ENCODE measurements around the genes UGT1A1 and SPP2.

- PRO-cap, 2 experiments = no peak in any of the 2 experiments
Observed at GRCh38 chr2:233200927-233201283, 50.6 kb upstream of the ATG16L1 start.

DNA sequence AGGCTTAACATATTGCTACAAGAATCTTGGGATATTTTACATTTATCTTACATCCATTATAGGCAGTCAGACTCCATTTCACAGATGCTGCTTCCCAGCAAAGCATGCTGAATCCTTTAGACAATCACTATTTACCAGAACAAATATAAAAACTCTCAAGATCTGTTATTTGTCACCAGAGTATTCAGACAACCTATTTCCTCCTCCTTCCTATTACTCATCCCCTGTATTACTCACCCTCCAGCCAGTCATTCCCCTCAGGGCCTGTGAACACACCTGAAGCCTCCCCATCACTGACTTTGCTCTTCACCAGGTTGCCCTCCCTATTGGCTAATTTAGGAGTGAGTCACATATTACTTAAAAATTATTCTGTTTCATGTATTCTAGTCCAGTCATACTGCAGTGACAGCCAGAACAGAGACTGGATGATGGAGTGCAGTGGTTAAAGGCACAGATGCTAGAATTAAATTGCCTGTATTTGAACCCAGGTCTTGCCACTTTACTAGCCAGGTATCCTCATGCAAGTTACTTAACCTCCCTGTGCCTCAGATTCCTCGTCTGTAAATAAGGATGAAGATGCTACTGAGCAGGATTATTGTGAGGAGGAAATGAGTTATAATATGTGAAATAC is 3.7 kb upstream of the ATG16L1 start:
- PRO-cap, 2 experiments = no peak in any of the 2 experiments

DNA sequence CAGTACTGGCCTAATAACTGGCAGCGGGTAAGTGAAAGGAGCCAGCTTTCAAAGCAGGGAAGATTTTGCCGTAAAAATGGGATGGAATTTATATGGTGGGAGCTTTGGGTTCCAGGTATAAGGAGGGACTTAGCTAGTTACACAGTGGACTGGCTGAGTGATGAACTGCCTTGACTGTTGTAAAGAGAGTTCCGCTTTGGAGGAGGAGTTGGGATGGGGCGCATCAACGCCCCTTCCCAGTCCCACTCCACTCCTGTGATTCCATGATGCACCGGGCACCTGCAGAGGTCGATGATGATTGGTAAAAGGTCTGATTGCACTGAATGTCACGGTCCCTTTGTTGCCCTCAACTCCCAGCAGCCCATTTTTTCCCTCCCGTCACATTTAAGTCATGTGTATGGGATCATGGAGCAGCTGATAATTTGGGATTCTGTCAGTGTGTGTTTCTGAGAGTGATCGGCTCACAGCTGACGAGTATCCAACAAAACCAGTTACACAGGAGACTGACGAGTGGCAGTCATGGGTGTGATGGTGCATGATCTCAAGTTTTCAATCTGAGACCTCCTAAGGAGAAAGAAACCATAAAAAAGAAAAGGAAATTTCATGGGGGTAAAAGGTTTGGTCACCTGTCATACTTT is 24.1 kb downstream of the ATG16L1 start:
- PRO-cap, 2 experiments = no peak in any of the 2 experiments

GRCh38 chr2:233289557-233290727 is 17.7 kb upstream of the SAG start:
- PRO-cap, 2 experiments = no peak in any of the 2 experiments

- PRO-cap, 2 experiments = no peak in any of the 2 experiments
Observed at GRCh38 chr2:233354647-233355833, 746 bp downstream of the DGKD start.

- PRO-cap, 2 experiments = no peak in any of the 2 experiments
Observed at GRCh38 chr2:233372883-233373389, 18.6 kb downstream of the DGKD start.

DNA sequence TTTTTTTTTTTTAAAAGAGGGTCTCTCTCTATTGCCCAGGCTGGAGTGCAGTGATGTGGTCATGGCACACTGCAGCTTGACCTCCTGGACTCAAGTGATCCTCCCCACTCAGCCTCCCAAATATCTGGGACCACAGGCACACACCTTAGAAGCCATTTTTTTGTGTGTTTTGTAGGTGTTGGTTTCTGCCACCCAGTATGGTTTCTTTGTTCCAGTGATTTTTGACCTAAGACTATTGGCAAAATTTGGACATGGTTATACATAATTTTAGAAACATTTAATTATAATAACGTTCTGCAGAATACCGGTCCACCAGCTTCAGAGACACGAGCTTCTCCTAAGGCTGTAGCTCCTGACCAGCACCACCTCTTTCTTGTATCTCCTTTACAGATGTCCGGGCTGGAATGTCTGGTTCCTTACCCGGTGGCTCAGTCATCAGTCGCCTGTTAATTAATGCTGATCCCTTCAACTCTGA is 97.3 kb downstream of the DGKD start:
- PRO-cap, 2 experiments = peak in 1 of 2 experiments; most common plus-strand start position 292 of the sequence (in 1)

GRCh38 chr2:233759981-233760669 is at the start of gene UGT1A1:
TSS of gene UGT1A1 (plus strand) at chr2:233760270.
- PRO-cap, 2 experiments = no peak in any of the 2 experiments

- PRO-cap, 2 experiments = no peak in any of the 2 experiments
Observed at GRCh38 chr2:233767650-233768508, 7.8 kb downstream of the UGT1A1 start.

GRCh38 chr2:233848323-233849046 is 5.8 kb downstream of the HJURP start:
- PRO-cap, 2 experiments = no peak in any of the 2 experiments

GRCh38 chr2:233981809-233982393 is 64.7 kb downstream of the TRPM8 start:
- PRO-cap, 2 experiments = no peak in any of the 2 experiments

DNA sequence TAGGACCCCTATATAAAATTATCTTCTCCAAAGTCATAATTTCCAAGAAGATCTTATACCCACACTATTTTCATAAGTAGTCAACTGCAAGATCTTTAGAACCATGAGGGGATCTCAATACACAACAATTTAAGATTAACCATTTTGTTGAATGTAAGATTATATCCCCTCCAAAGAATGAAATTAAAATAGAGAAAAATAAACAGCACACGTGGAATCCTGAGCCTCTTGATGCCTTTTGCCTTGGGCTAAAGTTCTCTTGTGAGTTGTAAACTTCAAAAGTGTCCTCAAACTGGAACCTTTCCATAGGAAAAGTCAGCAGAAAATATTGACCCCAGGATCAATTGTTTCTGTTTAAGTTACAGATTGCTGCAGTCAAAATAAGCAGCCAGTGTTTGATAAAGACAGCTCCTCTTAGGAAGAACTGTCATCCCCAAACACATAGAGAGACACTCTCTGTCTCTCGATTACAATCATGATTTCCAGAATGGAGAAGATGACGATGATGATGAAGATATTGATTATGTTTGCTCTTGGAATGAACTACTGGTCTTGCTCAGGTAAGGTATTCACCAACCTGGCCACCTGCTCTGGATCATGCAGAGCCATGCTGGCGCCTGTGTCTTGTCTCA is at the start of gene SPP2:
Gene SPP2 (plus strand): TSS at position 391 of the 632 bp plus-strand sequence.
- PRO-cap, 2 experiments = no peak in any of the 2 experiments

GRCh38 chr2:234292514-234293341 is 204.2 kb downstream of the ARL4C start:
- PRO-cap, 2 experiments = no peak in any of the 2 experiments

GRCh38 chr2:234323112-234323608 is 173.7 kb downstream of the ARL4C start:
- PRO-cap, 2 experiments = no peak in any of the 2 experiments

DNA sequence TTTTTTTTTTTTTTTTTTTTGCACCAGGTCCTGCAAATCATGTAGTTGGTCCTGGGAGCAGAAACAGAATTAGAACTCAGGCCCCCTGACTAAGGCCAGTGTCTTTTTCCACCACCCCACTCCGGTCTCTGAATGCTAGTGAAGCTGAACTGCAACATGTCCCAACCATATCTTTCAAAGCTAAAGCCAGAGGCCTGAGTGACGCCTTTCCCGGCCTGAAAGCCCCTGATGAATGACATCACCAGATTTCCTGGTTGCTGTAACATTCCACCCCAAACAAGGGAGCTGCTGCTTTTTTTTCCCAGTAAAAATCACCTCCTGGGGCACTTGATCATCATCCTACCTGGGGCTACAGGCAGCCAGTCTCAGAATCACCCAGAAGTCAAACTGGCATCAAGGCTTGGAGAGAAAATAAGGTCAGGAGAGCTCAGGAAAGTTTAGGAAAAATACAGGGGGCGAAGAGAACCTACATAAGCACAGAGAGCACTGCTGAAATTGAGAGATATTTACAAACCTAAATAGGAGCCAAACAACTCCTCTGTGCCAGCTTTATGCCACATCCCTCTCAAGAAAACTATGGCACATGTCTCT is 162.7 kb downstream of the ARL4C start:
- PRO-cap, 2 experiments = no peak in any of the 2 experiments

DNA sequence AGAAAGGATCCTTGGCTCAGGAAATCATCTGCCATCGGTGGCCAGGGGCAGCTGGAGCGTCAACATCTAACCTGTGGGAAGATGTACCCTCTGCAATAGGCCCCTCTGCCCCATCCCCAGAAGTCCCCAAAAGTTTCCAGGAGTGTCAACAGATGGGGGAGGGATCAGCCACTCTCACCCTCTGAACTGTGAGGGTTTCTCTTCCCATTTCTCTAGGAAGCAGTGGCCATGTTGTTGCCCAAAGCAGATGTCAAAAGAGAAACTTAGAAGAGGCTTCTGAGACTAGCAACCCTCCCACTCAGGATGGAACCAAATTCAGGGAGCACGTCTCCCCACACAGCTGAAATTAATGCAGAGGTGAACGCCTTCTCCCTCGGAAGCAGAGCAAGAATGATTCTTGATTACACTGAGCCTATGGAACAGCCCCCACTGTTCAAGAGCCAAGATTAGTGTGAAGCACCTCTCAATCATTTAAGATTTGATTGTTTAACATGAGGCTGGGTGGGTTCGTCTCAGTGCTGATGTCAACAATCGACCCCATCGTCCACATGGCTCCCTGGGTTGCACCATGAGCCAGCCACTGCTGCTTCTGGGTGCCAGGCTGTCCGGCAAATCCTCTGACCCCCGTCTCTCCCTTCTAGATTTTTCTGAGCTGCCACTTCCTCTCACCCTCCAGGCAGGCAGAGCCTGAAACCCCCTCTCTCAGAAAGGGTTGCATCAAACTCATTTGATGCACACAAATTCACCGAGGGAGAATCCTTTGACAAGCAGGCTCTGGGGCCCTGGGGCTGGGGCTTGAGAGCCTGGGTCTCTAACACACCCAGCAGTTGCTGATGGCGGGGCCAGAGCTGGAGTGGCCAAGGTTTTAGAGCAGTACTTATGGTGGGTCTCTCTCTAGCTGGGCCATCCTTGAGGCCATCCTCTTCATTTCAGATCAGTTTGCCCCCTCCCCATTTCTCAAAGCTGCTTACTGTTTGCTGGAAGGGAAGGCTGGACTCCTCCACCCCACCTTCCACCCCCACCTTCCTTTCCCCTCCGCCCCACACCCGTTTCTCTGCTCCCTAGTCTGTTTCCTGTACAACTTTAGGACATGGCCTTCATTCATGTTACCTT is 69.9 kb downstream of the ARL4C start:
- PRO-cap, 2 experiments = no peak in any of the 2 experiments

DNA sequence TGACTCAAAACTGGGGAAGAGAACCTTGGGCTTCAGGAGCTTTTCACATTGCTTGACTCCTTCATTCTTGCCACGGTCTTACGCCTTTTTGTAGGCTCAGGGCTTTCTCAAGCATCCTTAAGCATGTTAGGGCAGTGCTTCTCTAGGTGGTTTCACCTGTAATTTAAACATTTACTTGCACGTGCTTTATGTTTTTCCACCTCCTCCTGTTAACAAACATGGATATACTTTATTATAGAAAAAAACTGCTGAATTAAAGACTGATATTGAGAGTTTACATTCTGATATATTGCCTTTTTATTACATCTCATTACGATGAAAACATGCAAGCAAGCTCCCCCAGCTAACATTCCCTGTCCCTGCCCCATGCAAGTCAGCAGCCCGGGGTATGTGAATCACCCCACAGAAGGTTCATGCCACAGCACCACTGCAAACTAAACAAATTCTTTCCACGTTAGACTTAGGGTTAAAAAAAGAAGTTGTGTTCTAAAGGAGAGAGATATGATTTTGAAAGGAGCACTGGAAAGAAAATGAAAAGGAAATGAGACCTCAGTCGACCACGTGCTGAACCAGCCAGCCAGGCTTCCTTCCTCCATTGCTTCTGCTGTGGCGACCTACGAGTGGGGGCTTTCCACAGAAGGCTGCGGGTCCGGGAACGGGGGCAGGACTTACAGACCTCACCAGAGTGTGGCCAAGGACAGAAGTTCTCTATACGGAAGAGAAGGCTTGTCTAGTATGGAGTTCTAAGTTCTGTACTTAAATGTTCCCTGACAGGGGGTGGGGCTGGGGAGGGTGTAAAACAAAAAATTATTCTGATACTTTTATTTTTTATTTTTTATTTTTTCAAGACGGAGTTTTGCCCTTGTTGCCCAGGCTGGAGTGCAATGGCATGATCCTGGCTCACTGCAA is 52.0 kb downstream of the ARL4C start:
- PRO-cap, 2 experiments = no peak in any of the 2 experiments

DNA sequence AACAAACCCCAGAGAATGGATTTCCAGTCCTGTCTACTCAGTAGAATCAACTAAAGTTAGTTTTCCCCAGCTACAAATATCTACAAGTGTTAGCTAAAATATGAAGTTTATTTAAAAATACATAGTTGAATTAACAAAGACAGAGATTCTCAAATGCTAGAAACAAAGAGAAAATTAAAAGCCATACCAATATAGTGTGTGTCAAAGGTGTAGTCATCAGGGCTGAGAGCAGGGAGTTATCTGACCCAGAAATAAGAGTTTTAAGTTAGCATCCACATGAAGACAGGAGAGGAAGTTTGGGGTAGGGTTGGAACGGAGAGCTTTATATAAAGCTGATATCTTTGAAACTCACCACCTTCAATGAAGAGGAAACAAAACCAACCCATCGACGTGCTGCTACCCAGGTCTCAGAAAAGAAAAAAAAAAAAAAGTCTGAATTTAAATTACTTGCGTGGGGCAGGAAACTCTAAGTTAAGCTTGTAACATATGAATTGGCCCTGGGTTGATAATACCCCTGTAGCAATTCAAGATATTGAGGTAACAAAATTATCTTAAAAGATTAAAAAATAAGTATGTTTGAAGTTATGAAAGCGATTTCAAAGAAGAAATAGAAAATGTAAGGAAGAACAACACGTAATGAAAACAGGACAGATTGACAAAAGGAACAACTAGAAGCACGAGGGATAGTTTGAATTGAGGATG is 42.4 kb downstream of the ARL4C start:
- PRO-cap, 2 experiments = no peak in any of the 2 experiments

DNA sequence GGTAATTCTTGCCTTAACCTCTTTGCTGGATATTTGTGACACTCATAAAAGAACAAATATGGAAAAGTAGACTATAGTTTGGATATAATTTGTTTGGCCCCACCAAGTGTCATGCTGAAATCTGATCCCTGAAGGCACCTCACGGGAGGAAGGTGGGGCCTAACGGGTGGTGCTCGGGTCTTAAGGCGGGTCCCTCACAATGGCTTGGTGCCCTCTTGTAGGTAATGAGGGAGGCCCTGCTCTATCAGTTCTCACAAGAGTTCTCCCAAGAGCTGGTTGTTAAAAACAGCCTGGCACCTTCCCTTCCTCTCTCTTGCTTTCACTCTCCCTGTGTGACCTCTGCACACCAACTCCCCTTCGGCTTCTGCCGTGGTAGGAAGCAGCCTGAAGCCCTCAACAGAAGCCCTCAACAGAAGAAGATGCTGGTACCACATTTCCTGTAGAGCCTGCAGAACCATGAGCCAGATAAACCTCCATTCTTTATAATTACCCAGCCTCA is 37.3 kb downstream of the ARL4C start:
- PRO-cap, 2 experiments = no peak in any of the 2 experiments

DNA sequence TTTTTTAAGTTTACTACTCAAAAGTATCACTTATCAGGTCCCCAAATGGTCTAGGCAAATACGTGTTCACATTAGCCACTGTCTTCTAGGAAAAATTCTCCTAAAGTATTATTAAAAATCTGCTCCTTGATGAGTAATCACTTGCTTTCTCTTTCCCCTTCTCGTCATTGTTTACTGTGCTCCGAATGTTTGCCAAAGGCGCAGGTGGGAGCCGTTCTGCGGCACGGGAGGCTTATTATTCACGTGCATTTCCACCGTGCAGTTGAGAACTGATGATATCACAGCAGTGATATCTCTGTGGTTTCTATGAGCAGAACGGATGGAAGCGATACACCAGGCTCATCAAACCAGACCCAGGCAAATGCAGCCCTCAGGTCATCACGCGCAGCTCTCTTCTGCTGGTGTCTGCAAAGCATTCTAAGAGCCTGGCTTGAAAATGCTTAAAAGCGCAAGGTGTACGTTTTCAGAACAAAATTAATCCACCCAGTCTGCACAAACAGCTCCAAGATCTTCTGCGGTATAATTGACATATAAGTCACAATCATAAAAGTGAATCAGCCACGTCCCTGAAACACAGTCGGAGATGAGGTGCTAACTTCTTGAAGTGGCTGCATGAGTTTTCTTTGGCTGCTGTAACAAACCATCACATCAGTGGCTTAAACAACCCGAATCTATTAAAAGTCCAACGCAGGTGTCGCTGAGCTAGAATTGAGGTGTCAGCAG is 32.8 kb downstream of the ARL4C start:
- PRO-cap, 2 experiments = no peak in any of the 2 experiments